Tongue (tissue), 2 donors: ENCODE measurements around the gene INF2.

- RAMPAGE, long total RNA, result no peak
These were observed 4.5 kb downstream of the CKB start for GRCh38 chr14:103518179-103518542.

DNA sequence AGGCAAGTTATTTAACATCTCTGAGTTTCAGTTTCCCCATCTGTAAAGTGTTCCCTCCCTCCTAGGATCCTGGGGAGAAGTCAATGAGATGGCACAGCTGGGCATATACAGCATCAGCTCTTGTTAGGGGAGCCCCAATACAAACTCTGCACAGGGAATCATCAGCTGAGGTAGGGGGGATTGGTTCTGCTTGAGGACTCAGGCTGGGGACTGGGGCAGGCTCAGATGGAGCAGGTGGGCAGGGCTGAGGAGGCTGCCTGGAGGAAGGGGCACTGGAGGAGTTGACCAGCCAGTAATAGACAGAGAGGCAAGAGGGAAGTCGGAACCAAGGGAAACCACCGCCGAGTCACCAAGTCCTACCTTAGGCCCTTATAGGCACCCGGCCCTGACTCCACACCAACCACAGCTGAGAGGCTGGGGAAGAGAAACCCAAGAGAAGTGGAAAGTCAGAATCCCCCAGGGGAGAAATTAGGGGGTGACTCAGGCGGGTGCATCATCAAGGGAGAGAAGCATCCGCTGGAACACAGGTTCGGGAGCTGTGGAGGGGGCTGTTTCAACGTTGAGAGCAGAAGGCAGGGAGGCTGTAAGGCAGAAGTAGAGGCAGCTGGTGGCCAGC is 1.7 kb upstream of the TRMT61A start:
- RAMPAGE, long total RNA, result no peak

GRCh38 chr14:103528052-103528865 is 737 bp upstream of the TRMT61A start:
- RAMPAGE, long total RNA, result no peak

GRCh38 chr14:103560280-103561190 is 1.9 kb downstream of the BAG5 start:
- RAMPAGE, long total RNA, result no peak

GRCh38 chr14:103584341-103584741 is 21.6 kb downstream of the COA8 start:
- RAMPAGE, long total RNA, result no peak

- RAMPAGE, long total RNA, result no peak
These were observed 31.5 kb downstream of the COA8 start for GRCh38 chr14:103594072-103594764.

DNA sequence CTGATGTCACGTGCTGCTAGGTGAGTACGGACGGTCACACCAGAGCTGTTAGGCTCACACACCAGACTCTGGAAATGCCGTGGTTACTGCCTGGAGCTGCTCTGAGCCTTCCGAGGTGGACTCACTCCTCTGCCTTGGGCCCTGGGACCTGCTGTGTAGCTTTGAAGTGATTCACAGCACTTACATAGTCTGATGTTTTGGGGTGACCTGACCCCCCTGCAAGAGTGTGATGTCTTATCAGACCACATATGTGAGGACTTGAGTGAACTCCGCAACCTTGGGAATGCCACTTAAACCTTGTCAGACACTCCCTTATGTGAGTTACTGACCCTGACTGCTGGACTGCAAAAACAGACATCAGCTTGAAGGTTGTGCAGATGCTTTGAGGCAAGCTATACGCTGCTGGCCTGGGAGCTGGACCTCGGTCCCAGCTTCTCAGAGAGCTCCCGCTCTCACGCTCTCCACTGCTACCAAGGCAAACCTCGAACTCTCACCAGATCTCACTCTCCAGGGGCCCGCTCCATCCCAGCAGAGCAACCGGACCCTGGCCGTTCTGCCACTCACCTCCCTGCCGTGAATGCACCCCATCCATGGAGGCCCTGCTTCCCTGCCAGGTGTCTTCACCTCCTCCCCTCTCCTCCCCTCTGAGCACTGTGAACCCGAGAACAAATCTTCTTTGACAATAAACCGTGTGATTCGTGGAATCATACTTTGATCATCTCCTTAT is 1.5 kb downstream of the XRCC3 start:
- RAMPAGE, long total RNA, result no peak

DNA sequence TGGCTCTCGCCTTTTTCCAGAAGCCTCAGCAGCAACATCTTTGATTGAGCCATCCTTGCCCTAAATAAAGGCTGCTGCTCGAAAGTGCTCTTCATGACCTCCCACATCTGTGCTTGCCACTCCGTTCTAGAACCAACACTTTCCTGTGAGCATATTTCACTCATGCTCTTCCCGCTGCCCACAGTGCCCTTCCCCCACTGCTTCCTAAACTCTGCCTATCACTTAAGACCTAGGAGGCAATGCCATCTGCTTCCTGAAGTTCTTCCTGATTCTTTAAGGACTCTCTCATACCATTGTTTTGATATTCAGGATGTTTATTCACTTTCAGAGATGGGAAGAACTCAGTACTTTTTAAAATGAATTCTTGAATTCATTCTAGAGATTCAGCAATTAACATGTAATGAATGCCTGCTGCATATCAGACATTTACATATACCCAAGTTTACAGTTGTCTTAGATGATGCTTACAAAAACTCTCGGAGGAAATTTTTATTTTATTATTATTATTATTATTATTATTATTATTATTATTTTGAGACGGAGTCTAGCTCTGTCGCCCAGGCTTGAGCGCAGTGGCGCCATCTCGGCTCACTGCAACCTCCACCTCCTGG is 50.0 kb downstream of the ZFYVE21 start:
- RAMPAGE, long total RNA, result no peak

DNA sequence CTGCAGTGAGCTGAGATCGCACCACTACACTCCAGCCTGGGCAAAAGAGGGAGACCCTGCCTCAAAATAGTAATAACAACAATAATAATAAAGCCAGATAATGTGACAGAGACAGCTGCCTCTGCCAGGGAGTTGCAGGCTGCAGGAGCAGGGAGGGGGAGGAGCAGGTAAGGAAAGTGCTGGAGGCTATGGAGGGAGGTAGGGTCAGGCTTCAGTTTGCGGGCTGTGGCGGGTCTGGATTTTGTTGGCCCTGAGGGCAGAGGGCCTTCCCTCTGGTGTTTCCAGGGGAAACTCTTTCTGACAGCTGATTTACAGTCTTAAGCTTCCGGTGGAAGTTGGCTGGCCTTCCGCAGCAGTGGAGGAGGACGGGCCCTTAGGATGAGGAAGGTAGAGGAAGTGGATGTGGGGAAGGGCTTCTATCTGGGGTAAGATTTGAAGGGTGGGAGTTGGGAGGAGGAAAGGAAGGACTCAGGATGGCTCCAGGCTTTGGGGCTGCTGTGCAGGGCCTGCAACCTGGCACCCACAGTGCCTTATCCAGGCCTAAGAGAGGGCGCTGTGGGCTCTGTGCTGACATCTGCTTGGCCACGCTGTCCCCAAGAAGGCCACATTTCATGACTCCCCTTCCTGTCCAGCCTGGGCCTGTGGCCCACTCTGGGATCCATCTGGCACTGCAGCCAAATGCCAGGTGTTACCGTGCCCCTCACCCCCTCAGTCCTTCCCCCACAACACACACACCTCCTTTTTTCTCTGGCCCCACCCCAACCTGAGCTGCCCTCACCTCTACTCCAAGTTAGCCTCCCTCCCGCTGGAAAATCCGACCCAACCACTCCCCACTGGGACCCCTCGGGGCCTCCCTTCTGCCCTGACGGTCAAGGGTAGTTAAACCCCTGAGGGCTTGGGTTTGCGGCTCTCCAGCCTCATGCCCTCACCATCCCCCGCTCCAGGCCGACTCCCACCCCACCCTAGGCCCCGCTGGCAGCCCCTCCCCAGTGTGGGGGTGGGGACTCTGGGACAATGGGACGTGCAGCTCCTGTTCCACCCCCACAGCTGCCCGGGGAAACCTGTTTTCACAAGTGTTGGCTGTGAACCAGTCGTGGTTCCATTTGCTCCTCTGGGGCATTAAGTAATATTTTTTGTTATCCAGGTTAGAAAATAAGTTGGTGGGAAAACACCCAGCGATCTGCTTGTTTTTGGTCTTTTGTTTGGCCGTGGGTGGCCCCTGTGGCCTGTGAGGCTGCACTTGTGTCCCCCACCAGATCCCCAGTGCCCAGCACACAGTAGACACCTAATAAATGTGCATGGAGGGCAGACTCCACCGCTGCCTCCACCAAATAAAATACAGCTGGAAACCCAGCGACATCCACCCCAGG is 7.8 kb upstream of the PPP1R13B start:
- RAMPAGE, long total RNA, result no peak

GRCh38 chr14:103861493-103862145 is 14.2 kb upstream of the PPP1R13B start:
- RAMPAGE, long total RNA, result no peak

GRCh38 chr14:104077761-104078370 is 7.6 kb upstream of the ASPG start:
- RAMPAGE, long total RNA, result no peak

GRCh38 chr14:104086245-104086690 is 768 bp downstream of the ASPG start:
- RAMPAGE, long total RNA, result no peak

DNA sequence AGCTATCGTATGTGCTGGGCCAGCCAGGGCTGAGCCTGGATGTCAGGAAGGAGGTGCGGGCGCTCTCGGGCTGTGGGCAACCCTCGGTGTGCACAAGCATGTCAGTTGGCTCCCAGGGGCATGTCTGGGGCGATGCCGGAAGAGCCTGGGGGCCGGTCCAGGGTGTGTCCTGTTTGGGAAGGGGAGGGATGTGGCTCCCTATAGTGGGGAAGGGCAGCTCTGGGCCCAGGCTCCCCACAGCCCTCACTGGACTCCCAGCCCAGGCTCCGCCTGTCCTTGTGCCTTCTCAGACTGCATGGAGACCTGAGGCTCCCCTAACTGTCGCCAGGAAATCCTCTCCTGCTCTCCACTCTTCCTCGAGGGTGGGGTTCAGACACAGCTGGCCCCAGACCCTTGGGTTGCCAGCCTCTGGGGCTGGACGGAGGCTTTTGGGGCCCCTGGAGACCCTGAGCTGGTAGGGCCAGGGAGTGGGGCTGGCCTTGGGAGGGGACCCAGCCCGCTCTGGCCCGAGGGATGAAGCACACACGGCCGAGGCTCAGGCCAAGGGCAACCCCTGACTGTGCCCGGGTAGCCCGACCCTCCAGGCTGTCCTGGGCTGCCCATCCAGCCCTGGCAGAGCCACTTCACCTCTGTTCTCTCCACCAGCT is 19.3 kb downstream of the ASPG start:
- RAMPAGE, long total RNA, result no peak

- RAMPAGE, long total RNA, result no peak
These were observed 87.3 kb downstream of the KIF26A start for GRCh38 chr14:104225443-104226331.

GRCh38 chr14:104294754-104295044 is 156.3 kb downstream of the KIF26A start:
- RAMPAGE, long total RNA, result no peak

- RAMPAGE, long total RNA, result no peak
These were observed at the start of gene INF2 for GRCh38 chr14:104688654-104689728. TSS of gene INF2 (plus strand) at chr14:104689618.

DNA sequence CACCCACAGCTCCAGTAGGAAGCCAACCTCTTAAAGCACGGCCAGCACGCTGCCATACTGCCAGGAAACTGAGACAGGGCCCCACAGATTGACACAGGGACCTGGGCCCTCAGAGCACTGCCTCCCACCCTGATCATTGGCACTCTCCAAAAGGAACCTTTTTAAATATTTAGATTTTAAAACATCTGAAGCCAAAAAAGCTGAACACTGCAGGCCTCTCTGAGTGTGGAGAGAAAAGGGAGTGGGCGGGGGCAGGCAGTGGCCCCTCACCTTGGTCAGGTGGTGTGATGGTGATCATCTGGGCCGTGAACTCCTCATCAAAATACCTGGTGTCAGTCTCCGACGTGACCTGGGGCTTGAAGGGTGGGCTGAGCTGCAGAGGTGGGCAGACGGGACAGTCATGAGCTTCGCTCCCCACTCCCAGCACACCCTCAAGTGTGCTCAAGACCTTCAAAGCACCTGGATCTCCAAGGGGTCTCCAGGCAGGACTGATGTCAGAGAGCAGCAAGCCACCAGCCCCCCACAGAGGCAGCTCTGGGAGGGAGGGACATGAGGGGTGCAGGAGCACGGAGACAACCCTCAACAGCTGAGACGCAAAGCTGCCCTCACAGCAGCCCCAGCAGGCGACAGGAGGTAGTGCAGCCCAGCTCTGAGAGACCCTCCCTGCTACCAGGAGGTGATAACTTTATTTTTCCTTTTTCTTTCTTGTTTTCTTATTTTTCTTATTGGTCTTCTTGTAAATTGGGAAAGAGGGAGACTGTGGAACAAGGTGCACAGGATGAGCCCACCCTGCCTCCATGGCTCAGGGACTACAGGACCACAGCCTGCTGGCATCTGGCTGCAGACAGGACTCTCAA is 17.8 kb downstream of the SIVA1 start:
- RAMPAGE, long total RNA, result no peak

DNA sequence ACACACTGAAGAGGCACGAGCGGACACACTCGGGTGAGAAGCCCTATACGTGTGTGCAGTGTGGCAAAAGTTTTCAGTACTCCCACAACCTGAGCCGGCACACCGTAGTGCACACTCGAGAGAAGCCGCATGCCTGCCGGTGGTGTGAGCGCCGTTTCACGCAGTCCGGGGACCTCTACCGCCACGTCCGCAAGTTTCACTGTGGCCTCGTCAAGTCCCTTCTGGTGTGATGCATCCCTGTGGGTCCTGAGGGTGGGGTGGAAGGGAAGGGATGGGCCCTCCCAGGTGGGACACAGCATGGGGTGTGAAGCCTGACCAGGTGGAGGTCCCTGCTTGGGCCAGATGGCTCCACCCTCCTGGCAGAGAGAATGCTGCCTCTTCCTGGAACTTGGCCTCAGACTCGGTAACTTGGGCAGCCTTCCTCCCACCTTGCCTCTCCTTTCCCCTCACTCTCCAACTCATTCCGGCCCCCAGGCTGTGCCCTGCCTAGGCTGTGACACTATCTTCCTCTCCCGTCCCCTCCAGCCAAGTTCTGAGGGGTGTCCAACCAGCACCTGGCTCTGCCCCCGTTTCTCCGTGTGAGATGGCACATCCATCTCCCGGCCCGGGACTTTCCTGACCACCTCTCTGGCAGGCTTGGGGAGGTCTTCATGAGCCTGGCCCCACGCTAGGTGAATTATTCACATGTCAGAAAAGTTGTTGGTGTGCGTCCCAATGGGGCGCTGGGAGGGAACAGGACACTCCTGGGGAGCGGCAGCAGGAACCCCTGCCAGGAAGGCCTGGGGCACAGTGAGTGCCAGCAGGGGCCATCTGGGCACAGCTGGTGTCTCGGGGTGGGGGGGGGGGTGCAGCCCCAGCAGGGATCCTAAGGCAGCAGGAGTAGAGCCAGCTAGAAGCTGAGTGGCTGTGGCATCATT is 1.6 kb downstream of the ZBTB42 start:
- RAMPAGE, long total RNA, result no peak

GRCh38 chr14:104864027-104864699 is 905 bp upstream of the CEP170B start:
- RAMPAGE, long total RNA, result no peak

GRCh38 chr14:104871908-104872322 is 6.8 kb downstream of the CEP170B start:
- RAMPAGE, long total RNA, result no peak